ENCODE data around the genes ITGA2 and MCIDAS.

GRCh38 chr5:42581249-42581775, 158.1 kb downstream of the GHR start:
- RAMPAGE, long total RNA, result no peak
- RRBS, result no CpG with 5 or more reads among the region's 5 CpGs

DNA sequence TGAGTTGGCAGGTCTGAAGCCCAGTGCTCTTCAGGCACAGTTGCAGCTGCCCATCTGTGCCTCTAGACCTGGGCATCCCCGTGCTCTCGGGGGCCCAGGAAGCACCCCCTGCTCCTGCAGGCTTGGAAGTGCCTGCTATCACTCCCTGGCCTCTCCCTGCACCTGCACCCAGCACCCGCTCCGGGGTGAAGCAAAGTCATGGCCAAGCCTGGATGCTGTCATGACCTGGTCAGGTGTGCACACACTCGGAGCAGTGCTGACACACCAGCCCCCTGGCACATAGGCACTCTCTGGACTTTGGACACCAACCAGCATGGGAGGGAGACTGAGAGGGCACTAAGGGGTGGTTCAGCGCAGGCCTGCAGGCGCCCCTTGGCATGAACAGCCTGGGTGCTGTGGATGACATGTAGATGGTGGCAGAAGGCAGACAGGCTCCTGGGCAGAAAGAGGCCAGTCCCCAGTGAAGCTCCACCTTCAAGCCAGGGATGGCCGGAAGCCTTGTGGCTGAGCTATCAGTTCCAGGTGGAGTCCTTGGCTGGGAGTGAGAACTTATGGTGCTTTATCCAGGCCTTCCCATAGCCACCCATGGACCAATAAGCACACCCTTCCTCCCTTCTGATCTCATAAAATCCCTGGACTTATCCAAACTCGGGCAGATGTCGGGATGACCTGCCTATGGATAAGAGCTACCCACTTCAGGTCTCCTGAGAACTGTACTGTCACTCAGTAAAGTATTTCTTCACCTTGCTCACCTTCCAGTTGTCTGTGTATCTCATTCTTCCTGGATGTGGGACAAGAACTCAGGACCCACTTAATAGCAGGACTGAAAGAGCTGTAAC, 158.8 kb downstream of the GHR start:
- RAMPAGE, long total RNA, result no peak
- RRBS, result no CpG with 5 or more reads among the region's 10 CpGs

DNA sequence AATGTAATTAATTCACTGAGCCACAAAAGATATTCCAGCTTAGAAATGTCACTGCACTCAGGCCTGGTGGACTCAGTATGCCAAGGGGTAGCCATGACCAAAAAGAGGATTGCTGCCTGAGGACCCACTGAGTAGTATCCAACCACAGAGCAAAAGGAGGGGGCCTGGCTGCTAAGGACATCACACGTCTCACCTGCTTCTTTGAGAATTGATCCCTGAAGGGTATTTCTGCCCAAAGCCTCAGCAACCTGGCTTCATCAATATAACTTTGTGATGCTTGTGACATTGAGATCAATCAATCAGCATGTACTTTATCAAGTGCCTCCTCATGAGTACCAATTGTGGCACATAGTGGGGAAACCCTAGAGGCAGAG, 134.6 kb upstream of the CCDC152 start:
- RAMPAGE, long total RNA, result no peak
- RRBS, result no CpG with 5 or more reads among the region's 1 CpG

GRCh38 chr5:42718409-42718960, 38.1 kb upstream of the CCDC152 start:
- RAMPAGE, long total RNA, result no peak
- RRBS, result no CpG with 5 or more reads among the region's 4 CpGs

GRCh38 chr5:42993647-42994201, 46.4 kb downstream of the ANXA2R start:
- RAMPAGE, long total RNA, result no peak
- RRBS, result no CpG with 5 or more reads among the region's 25 CpGs

- RAMPAGE, long total RNA, result no peak
- RRBS, result no CpG with 5 or more reads among the region's 4 CpGs
These were observed 25.2 kb downstream of the ANXA2R start for GRCh38 chr5:43014724-43015414.

DNA sequence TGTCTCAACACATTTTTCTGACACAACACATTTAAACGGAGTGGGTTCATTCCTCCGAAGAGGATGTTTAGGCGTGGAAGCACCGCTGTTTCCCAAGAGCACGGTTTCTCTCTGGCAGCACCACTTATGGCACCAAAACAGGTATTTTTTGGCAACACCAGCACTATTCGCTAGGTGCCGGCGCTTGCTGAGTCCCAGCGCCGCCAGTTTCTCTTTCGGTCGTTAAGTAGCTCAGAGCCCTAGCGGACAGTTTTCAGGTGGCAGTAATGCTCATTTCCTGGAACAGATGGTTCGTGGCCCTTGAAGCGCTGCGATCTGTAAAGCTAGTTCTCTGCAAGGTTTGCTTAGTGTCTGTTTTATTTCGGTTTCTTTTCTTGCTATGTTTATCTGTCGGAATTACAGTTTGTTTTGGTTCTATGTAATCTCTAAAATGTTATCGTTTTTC, 20.1 kb downstream of the ANXA2R start:
- RAMPAGE, long total RNA, result no peak
- RRBS, result no CpG with 5 or more reads among the region's 19 CpGs

DNA sequence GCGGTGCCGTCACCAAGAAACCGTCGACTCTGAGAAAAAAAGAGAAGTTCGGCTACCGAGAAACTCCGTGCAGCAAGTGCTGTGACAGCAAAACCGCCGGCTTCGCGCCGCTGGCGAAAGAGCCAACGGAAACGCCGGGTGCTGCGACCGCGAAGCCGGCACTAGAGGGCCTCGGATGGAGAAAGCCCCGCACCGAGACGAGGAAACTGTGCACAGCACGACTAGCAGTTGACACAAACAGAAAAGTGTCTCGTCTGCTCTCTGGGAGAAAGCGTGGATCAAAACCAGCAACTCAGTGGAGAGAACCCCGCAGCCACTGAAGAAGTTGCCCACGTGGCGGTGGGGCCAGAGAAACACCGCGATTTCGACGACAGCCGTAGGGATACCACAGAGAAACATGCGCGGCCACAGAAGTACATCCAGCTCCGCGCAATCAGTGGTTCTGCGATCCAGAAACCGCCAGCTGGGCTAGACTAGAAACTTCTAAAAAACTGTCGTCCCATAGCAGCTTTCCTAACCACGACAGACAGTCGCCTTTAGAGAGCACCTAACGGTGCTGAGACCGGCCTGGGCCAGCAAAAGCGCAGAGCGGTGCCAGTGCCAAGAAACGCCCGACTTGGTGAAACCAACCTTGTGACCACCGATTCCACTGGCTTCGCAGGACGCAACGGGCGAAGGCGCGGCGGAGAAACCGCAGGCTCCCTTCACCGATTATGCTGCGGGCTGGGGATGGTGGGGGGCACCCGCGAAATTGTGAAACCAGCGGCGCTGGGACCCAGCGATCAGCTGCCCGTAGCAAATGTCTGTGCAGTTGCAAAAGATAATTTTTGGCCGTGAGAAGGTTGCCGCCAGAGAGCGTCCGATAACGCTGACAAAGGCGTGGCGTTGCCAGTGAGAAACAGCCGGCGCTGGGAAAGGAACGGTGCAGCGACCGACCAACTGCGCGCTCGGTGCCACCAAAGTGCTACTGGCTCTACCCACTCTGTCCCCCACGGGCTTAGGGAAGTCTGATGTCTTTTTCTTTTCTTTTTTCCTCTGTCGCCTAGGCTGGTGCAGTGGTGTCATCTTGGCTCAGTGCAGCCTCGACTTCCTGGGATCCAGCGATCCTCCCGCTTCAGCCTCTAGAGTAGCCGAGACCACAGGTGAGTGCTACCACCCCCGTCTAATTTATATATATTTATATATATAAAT, 2.7 kb upstream of the ANXA2R start:
- RAMPAGE, long total RNA, result no peak
- RRBS, result no CpG with 5 or more reads among the region's 89 CpGs

DNA sequence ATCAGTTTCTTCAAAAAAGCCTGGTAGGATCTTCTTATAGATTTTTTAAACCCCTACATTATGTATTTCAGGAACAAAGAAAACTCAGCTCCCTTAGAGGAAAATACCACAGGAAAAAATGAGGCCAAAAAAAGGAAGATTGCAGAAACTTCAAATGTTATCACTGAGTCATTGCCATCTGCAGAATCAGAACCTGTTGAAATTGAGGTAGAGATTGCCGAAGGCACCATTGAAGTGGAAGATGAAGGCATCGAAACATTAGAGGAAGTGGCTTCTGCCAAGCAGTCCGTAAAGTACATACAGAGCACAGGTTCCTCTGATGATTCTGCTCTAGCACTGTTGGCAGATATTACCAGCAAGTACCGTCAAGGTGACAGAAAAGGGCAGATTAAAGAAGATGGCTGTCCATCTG, 30.8 kb upstream of the NIM1K start:
- RAMPAGE, long total RNA, result no peak
- RRBS, result no CpG with 5 or more reads among the region's 4 CpGs

DNA sequence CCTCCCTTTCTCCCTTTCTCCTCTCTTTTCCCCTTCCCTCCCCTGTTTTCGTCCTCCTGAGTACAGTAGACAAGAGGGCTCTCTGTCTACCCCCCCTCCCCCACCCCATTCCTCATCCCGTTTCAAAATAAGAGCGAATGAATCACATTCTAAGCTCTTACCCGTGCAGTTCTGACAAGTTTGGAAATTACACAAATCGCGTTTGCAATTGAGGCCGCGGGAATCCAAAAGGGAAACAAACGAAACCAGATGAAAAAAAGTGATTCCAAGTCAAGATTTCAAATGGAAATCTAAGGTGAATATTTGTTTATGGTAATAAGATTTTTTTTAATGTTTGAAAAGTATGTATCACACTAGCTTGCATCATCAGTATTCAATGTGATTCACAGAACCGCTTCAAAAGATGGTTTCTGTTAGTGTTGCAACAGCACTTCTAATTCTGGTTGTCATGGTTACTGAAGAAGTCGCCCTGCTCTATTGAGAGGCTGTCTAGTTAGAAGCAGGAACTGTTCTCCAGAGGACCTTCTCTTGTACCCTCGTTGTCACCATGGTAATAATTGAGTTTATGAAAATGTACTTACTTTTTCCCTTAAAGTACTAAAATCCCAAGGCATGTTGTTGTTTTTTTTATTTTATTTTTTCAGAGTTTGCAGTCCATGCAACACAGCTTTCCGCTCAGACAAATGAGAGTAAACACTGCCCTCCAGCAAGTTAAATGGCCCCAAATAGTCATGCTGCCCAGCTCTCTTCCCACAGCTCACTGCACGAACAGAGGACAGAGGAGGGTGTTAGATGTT, 1.5 kb downstream of the NIM1K start:
- RAMPAGE, long total RNA, result no peak
- RRBS, result no CpG with 5 or more reads among the region's 14 CpGs

DNA sequence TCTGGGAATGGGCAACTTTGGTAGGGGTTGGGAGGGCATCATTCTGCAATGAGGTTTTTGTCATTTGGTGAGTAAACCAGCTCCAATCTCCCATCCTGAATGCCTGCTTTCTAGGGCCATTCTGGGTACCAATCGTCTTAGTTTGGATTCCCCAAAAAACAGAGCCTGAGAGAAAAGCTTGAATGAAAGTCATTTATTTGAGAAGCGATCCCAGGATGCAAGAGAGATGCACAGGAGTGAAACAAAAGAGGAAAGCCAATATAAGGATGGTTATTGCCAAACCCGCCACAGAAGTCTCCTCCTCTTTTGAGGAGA, 26.0 kb downstream of the HMGCS1 start:
- RAMPAGE, long total RNA, result no peak
- RRBS, result no CpG with 5 or more reads among the region's 3 CpGs

DNA sequence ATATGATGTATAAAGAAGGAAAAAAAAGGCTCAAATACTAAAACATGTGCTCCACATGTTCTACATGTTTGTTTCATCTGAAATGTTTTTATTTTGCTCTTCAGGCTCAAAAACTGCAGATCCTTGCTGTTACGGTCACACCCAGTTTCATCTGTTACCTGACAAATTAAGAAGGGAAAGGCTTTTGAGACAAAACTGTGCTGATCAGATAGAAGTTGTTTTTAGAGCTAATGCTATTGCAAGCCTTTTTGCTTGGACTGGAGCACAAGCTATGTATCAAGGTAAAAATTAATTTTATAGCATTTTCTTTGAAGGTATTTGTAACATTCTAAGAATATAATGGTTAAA, 4.2 kb downstream of the MRPS30 start:
- RAMPAGE, long total RNA, result no peak
- RRBS, result no CpG with 5 or more reads among the region's 1 CpG

GRCh38 chr5:44942391-44942915, 133.7 kb downstream of the MRPS30 start:
- RAMPAGE, long total RNA, result no peak
- RRBS, result no CpG with 5 or more reads among the region's 3 CpGs

GRCh38 chr5:52745482-52745829, 42.3 kb upstream of the ITGA1 start:
- RAMPAGE, long total RNA, result no peak
- RRBS, result no CpG with 5 or more reads among the region's 1 CpG

DNA sequence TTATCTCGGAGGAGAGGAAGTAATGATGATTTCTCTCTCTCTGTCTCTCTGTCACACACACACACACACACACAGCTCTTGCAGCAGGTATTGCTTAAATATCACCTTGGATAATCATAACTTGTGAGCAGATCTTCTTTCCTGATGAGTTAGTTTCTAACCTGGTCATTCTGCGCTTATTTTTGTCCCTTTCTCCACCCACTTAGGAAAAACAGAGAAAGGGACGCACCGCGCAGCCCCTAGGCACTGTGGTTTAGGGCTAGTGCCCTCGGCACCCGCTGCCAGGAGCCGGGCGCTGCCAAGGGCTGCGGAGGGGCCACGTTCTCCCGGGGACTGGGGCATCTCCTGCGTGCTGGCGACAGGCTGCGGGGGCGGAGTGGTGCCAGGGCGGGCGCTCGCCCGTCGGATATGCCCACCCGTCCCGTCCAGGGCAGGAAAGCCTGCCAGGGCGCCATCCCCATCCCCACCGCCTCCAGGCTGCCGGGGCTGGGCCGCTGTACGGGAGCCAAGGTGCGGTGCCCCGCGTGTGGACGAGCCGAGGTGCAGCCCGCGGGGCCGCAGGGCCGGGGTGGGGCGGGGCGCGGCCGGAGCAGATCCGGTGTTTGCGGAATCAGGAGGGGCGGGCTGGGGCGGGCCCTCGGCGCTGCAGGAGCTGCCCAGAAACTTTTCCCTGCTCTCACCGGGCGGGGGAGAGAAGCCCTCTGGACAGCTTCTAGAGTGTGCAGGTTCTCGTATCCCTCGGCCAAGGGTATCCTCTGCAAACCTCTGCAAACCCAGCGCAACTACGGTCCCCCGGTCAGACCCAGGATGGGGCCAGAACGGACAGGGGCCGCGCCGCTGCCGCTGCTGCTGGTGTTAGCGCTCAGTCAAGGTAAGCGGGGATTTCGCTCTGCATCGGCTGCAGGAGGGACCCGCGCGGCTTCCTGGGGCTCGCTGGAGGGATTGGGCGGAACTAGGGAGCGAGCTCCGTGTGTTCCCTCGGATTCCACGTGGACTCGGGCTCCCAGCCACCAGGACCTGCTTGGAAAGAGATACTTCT, at the start of gene ITGA2:
ITGA2 (plus strand) TSS at position 691 of the 1,039 bp plus-strand sequence.
- RAMPAGE, long total RNA, result no peak
- RRBS, result 2% methylated on average over 24 of the region's 73 CpGs

DNA sequence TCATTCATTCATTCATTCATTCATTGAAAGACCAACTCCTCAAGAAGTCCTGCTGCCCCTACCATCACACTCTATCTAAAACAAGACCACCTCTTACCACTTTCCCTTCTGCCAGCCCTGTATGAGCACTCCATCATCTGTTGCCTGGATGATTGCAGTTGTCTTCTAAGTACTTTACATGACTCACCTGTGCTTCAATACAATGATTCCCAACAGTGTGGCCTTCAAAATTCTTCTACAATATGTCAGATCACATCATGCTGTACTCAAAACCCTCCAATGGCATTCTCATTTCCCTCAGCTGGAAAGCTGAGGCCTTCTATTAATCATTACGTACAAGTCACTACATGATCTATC, 46.9 kb downstream of the ITGA2 start:
- RAMPAGE, long total RNA, result no peak
- RRBS, result no CpG with 5 or more reads among the region's 1 CpG

GRCh38 chr5:54007860-54008960, 302.2 kb downstream of the ARL15 start:
- RAMPAGE, long total RNA, result no peak
- RRBS, result no CpG with 5 or more reads among the region's 7 CpGs

DNA sequence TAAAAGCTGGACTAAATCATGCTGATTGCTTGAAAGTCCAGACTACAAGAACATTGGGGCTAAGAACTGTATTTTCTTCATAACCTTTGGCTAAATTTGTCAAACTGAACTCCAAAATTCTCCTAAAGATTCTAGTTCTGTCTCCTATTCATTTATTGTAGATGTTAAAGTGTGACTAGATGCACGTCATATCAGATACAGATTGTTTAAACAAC, 265.2 kb downstream of the ARL15 start:
- RAMPAGE, long total RNA, result no peak
- RRBS, result no CpG with 5 or more reads among the region's 1 CpG

- RAMPAGE, long total RNA, result no peak
- RRBS, result no CpG with 5 or more reads among the region's 3 CpGs
These were observed 14.2 kb downstream of the HSPB3 start for GRCh38 chr5:54469645-54470116.

GRCh38 chr5:55226255-55227514, at the start of gene MCIDAS:
TSS of gene MCIDAS (minus strand) at chr5:55227315.
- RAMPAGE, long total RNA, result no peak
- RRBS, result 3% methylated on average over 58 of the region's 121 CpGs

All from cardiac muscle cell (in vitro differentiated cells and primary cell).